ENCODE measurements around a stretch of chr2.

GRCh38 chr2:105403283-105404094 is 4.6 kb upstream of the FHL2 start:
- PRO-cap = no peak
- RAMPAGE, long total RNA, 2 experiments = no peak in any of the 2 experiments

DNA sequence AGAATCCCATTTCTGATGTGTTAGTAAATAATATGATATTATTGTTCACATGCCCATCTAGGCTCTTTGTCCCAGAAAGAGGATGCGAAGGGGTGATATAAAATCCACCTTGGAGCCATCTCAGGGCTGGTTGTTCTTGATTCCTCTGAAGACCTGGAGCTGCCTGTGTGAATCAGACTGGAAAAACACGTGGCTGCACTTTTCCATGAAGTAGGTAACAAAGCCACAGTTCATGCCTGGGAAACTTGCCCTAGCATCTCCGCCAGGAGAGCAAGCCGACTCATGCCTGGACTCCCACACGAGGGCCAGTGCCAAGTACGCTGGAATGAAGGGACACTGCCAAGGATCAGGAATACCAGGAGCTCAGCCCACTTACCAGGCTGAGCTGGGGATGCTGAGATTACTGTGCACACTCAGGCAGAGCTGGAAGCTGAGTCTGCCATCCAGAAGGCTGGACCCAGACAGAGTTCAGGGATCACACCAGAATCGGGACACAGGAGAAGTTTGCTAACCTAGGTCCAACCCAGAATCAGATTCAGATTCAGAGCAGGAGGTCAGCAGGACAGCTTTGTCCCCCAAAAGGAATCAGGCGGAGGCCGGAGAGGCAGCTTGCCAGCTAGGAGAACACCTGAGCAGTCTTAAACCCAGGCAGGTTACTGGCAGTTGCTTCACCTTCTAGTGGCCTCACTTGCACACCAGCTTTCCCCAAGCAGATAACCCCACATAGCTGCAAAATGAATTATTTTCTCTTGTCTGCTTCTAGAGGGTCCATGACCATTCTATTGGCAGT is 11.0 kb upstream of the FHL2 start:
- PRO-cap = no peak
- RAMPAGE, long total RNA, 2 experiments = no peak in any of the 2 experiments

- PRO-cap = no peak
- RAMPAGE, long total RNA, 2 experiments = no peak in any of the 2 experiments
Observed at GRCh38 chr2:105428514-105429065, 29.7 kb upstream of the FHL2 start.

DNA sequence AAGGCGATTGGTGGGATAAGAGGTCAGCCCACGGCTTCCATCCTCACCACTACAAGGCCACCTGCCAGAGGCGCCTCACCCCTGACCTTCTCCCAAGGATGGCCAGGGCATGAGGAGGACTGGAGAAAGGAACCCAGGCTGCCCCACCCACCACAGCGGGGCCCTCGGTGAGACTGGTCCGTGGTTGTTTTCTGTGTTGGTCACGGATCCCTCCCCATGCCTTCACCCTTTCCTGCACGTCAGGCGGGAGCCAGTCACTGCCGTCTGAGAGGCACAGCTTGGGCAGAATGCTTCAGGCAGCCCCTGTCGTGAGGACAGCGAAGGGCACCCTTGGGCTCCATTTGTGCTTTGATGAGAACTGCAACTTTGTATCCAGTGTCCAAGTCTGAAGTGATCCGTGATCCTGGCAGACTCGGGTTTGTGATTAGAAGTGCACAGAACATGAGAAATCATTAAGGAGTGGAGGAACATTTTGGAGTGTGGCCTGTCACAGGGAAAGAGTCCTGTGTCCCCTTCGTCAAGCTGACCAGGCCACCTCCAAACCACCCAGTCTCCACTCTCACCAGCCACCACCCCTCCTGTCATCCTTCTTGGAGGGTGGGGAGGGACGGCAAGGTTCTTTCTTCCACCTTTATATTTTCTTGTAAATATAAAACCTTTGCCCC is 88.8 kb upstream of the FHL2 start:
- PRO-cap = no peak
- RAMPAGE, long total RNA, 2 experiments = no peak in any of the 2 experiments

- PRO-cap = unidirectional peak, minus-strand start at chr2:105488362
- RAMPAGE, long total RNA, 2 experiments = no peak in any of the 2 experiments
Observed at GRCh38 chr2:105488182-105488891, 89.5 kb upstream of the FHL2 start.

GRCh38 chr2:105498260-105498763 is 99.5 kb upstream of the FHL2 start:
- PRO-cap = unidirectional peak, plus-strand start at chr2:105498484
- RAMPAGE, long total RNA, 2 experiments = no peak in any of the 2 experiments

DNA sequence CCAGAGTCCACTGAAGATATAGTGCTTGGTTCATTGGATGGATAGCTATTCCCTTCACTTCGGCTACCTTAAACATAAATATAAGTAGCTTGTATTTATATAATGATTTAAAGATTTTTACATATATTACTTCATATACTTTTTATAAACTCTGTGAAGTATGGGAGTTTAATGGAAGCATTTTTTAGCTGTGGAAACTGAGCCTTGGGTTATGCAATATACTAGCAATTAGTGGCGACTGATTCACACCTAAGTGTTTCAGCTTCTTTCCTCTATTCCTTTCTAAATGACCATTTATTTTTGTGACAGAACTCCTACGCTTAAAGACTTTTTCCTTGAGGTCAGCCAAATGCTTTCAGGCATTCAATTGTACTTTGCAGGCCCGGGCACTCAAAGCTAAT is 116.5 kb upstream of the FHL2 start:
- PRO-cap = no peak
- RAMPAGE, long total RNA, 2 experiments = no peak in any of the 2 experiments

DNA sequence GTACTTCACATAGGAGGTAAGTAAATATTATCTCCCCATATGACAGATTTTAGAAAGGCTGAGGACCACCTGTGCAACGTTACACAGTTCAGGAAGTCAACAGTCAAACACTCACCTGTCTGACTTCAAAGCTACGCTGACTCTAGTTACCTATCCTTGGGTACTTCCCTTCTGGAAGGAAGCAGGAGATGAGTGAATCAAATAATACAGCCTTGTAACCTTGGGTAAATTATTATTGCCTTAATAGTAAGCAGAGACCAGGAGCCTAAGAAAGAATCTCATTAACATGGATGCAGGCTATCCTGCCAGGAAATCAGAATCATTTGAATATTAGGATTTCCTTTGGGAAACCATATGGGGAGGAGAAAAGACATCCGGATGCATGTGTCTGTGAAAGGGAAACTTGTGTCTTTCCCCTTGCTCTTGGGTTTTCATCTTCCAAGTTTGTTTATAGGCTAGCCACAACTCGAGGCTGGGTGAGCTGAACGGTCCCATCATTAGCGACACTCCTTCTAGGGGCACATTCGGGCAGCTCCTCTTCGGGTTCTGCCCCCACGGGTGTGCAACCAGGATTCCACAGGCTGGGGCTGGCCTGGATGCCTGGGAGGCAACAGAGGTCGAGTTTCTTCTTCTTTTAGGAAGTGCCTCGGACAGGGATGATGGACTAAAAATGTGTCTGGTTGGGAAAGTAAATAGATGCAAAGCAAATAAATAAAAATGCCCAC is 945 bp upstream of the NCK2 start:
- PRO-cap = unidirectional peak, plus-strand start at position 572 of the sequence
- RAMPAGE, long total RNA, 2 experiments = no peak in any of the 2 experiments

- PRO-cap = unidirectional peak, plus-strand start at chr2:105790372
- RAMPAGE, long total RNA, 2 experiments = no peak in any of the 2 experiments
Observed at GRCh38 chr2:105789789-105790747, 45.4 kb downstream of the NCK2 start.

DNA sequence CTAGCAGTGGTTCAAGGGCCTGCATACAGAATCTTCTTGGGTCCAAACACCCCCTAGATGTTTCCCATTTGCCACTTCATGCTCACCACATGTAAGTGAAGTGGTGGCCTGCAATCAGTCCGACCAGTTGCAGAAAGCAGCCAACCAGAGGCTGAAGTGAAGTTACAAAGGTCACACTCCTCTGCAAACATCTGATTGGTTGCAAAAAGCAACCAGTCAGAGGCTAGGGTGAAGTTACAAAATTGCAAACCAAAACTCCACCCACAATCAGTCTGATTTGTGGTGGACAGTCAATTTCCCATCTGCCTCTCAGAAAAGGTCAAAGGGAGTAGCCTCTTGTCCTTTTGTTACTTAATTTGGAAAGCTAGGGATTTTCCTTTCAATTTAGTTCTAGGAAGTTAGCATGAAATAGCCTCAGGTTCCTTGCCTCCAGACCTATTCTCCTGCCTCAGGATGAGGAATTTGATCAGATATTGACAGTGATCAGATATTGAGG is 56.4 kb upstream of the ECRG4 start:
- PRO-cap = no peak
- RAMPAGE, long total RNA, 2 experiments = no peak in any of the 2 experiments

- PRO-cap = no peak
- RAMPAGE, long total RNA, 2 experiments = no peak in any of the 2 experiments
Observed at GRCh38 chr2:106538736-106539081, 51.5 kb downstream of the CD8B2 start.

DNA sequence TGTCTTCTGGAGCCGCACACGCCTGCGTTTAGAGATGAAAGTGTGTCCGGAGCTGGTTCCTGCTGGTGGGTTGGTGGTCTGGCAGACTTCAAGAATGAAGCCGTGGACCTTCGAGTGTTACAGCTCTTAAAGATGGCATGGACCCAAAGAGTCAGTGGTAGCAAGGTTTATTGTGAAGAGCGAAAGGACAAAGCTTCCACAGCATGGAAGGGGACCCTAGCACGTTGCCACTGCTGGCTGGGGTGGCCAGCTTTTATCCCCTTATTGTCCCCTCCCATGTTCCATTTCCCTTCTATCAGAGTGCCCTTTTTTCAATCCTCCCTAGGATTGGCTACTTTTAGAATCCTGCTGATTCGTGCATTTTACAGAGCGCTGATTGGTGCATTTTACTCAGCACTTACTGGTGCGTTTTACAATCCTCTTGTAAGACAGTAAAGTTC is 90.0 kb downstream of the CD8B2 start:
- PRO-cap = no peak
- RAMPAGE, long total RNA, 2 experiments = no peak in any of the 2 experiments

DNA sequence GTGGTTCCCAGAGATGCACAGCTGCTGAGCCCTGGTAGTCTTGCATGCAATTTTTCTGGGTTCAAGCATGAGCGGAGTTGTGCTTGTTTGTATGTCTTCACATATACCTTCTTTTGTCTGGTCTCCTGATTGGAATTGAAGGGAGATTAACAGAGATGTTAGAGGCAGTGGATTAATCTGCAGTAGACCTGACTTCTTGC is 251.9 kb upstream of the ST6GAL2 start:
- PRO-cap = no peak
- RAMPAGE, long total RNA, 2 experiments = no peak in any of the 2 experiments

- PRO-cap = no peak
- RAMPAGE, long total RNA, 2 experiments = no peak in any of the 2 experiments
Observed at GRCh38 chr2:108385715-108385992, 7.9 kb downstream of the SULT1C4 start.

- PRO-cap = no peak
- RAMPAGE, long total RNA, 2 experiments = no peak in any of the 2 experiments
Observed at GRCh38 chr2:108471306-108472265, 22.6 kb downstream of the GCC2 start.

DNA sequence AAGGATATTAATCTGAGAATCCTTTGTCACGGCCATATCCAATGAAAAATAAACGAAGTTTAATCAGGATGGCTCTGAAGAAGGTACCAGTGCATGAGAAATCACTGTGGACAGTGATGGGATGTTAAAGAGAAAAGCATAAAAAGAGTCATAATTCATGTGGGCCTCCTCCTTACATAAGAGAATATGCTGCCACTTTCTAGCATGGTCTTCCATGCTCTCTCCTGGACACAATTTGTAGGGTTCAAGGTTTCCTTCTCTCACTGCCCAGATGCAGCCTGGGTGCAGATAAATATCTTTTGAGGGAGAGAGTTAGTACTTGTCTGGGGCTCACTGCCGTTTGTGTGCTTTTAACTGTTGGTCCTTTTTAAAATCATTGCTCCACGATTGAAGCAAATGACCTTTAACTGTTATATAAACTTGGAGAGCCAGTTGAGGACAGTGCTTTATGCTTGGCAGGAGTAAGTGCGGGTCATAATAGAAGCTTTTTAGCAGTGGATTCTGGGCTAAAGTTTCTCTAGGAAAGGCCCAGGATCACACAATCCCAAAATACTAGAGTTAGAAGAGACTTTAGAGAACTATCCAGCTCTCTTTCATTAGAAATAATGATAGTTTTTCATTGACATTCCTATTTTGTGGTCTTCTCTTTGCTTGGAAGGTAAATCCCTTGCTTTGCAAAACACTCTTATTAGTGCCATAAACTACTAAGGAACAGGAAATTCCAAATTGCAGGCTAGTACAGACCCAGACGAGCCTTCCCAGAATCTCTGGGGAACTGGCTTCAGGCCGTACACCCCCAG is 18.9 kb downstream of the LIMS1 start:
- PRO-cap = no peak
- RAMPAGE, long total RNA, 2 experiments = no peak in any of the 2 experiments

DNA sequence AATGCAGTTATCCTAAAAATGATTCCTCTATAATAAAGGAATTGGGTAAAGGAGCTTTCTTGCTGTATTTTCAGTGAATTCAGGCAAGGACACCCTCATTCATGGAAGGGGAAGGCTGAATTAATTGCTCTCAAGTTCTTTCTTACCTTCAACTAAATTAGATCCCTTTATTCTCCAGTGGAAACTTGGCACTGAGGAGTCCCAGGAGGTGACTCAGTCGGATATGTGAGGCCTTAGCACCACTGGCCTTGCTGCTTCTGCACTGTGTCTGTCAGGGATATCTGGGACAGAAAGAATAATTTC is 53.2 kb downstream of the LIMS1 start:
- PRO-cap = no peak
- RAMPAGE, long total RNA, 2 experiments = no peak in any of the 2 experiments

DNA sequence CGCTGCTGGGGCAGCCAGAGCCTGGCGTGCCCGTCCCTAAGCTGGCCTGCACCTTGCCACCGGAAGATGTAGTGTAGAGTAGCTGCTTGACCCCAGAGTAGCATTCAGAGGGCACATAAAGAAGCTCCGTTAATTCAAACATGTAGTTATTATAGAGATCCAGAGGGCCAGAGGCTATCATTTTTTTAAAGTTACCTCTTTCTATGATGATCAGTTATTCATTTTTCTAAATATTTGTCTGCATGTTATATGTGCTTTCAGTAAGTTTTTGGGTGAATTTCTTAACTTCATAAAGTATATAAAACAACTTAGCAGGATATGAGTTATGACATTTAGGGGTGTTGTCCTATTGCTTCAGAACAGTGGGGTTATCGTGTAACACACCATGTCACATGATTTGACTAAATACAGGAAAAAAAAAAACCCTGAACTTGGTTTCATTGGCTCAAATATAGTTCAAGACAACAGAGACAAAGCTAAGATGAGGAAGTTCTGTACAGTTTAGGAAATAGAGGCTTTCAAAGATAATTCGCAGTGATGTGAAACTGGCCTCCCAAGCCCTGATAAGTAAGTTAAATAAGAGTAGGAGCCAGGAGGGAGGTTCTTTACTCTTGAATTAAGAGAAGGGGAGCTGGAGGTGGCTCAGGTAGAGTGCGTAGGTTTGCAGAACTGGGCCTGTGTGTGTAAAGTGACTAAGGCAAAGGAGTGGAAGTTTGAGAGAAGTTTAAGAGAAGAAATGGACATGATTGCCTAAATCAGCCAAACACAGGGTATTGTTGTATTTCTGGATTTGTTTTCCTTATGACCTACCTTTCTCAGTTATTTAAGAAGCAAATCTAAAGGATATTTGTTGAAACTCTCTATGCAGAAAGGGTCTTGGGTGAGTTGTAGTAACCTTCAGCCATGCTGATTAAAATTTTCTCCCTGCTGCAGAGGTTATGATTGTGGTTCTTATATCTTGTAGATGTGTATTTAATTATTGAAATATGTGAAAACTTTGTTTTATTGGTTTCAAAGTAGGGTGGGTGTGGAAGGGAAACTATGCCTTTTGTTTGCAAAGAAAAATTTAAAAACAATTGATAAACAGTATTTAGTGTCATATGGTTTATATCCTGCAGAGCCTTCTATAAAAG is 54.0 kb downstream of the LIMS1 start:
- PRO-cap = unidirectional peak, plus-strand start at position 467 of the sequence
- RAMPAGE, long total RNA, 2 experiments = start-site peak on the plus strand in 1 of 2 experiments, centred at position 530 of the sequence, 16 reads per replicate

DNA sequence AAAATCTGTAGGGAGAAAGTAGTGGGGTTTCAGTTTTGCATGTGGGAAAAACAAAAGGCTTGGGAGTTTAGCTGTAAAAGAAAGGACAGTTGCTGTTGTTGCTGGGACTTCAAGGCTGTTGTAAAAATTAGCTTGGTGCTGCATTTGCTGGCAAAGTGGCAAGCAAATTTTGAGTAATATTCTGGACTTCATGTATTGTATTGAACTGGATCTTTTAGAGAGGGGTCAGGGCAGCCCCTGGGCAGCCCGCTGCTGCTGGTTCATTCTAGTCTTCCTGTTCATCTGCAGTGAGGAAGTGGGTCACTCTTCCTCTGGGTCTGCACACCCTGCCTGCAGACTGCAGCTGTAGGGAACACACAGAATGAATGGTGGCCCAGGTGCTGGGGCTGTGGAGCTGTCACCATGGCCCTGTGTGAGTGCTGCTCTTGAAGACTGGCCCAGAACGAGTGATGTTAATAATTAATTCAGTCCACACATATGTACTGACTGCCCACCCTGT is 9.4 kb downstream of the SH3RF3 start:
- PRO-cap = no peak
- RAMPAGE, long total RNA, 2 experiments = no peak in any of the 2 experiments

- PRO-cap = unidirectional peak, plus-strand start at chr2:109185608
- RAMPAGE, long total RNA, 2 experiments = no peak in any of the 2 experiments
Observed at GRCh38 chr2:109185313-109185726, 56.3 kb downstream of the SH3RF3 start.

All from right atrium auricular region (tissue), 2 donors.